Lung (tissue), 4 donors: ENCODE measurements around the gene SMYD2.

DNA sequence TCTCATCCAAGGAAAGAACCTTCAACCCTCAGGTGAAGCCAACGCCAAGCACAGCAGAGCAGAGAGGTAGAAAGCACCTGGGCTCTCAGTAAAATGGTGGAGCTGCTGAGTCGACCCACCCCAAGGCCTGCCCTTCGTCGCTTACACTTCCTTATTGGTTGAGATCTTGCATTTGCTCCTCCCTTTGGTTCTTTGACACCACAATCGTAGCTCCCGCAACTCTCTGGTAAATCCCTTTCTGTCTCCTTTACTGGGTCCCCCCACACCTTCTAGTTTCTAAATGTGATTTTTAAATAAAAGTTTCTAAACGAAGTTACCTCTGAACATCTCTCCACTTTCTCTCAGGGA, 27.5 kb upstream of the SLC30A1 start:
- PRO-cap, result no peak
- RAMPAGE, long total RNA, result no peak
- RRBS, result no CpG with 5 or more reads among the region's 7 CpGs

DNA sequence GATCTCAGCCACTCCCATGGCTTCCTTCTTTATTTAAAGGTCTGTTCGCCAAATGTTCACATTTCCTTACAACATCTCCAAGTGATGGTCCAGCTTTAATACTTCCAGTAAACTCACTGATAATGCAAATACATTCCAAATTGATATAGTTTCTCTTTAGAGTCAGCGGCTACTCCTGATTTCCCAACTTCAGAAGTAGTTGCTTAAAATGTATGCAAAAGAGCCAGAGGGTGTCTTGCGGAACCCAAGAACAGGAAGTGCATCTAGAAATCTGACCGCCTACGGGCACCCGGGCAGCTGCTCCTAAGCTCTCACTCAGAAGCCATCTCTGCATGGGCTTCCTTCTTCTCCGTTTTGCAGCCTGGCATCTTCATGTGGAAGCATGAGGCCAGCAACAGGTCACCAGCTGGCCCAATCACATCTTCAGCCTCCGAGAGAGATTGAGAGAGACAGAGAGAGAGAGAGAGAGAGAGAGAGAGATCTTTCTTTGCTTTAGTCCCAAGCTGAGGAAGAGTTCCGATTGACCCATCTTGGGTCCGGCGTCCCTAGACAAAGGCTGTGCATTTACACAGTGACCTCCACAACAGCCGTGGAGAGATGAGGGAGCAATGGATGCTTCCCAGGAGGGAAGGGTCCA, 28.0 kb upstream of the SLC30A1 start:
- PRO-cap, result no peak
- RAMPAGE, long total RNA, result no peak
- RRBS, result no CpG with 5 or more reads among the region's 12 CpGs

DNA sequence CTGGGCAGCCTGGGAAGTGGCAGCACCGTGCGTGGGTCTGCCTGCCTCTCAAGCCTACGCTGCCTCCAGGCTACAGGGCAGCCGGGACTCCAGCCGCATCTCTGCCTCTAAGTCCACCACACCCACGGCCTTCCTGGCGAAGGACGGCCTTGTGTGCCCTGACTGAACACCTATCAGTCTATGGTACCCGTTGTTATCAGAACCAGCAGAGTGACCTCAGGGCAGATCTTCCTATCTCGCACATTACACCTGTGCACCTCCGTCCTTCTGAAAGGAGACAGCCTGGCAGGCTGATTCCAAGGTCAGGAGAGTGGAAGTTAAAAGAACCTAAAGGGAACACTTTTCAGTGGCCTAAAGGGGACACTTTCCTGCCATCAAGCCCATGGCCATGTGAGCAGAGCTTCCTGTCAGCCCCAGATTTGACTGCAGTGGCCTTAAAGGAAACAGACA, 35.7 kb upstream of the SLC30A1 start:
- PRO-cap, result no peak
- RAMPAGE, long total RNA, result no peak
- RRBS, result no CpG with 5 or more reads among the region's 11 CpGs

GRCh38 chr1:212008539-212009040, 26.8 kb downstream of the INTS7 start:
- PRO-cap, result no peak
- RAMPAGE, long total RNA, result no peak
- RRBS, result no CpG with 5 or more reads among the region's 7 CpGs

DNA sequence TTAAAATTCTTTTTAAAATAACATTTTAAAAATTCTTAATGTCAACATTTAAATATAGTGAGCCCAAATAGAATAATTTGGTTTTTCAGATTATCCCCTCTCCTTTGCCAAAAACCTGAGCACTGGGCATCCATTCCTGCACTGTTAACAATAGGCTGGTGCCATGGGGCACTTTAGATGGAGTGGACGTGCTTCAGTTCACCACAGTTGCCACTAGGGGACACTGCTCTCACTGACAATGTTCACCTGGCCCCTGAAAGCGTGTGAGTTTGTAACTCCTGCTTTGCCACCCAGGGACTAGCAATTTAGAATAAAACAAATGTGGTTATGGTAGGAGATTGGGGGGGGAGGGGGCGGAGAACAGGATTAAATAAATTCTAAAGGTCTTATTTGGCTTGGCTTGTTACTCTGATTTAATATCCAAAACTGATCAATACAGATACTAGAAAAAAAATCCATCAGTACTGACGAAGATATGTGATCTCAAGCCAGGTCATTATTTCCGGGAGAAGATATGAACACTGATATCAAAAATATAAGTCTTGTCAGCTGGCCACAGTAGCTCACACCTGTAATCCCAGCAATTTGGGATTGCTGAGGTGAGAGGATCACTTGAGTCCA, 23.3 kb downstream of the INTS7 start:
- PRO-cap, result no peak
- RAMPAGE, long total RNA, result no peak
- RRBS, result no CpG with 5 or more reads among the region's 5 CpGs

- PRO-cap, result no peak
- RAMPAGE, long total RNA, result no peak
Observed at GRCh38 chr1:212360955-212361850, 53.5 kb downstream of the PACC1 start.

GRCh38 chr1:212434415-212435036, 1.8 kb downstream of the NENF start:
- PRO-cap, result no peak
- RAMPAGE, long total RNA, result no peak
- RRBS, result no CpG with 5 or more reads among the region's 4 CpGs

DNA sequence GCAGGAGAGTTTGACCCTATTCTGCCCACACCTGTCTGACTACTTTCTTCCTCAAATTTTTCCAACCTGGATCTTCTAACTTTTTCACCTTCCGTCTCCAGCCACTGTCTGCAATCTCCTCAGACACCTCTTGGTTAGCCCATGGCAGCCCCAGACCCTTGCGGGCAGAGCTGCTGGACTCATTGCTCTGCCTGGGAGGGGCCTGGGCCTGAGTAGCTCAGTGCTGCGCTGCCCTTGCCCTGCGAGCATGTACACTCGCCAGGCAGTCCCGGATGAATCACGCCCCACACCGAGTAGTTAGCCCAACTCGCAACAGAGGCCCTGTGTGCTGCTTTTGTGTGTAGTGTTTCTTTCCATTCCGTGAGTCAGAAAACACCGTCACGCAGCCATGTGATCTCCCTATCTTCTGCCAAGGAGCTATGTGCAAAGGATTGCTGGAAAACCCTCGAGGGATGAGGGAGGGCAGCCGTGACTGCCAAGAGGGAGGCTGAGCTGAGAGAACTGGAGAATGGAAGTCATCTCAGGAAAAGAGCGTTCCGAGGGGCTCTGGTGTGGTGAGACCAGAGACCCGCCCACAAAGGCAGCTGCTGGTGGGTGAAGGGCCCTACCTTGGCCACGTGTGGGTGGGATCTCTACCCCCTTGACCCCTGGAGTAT, 37.3 kb downstream of the NENF start:
- PRO-cap, result no peak
- RAMPAGE, long total RNA, result no peak
- RRBS, result no CpG with 5 or more reads among the region's 18 CpGs

DNA sequence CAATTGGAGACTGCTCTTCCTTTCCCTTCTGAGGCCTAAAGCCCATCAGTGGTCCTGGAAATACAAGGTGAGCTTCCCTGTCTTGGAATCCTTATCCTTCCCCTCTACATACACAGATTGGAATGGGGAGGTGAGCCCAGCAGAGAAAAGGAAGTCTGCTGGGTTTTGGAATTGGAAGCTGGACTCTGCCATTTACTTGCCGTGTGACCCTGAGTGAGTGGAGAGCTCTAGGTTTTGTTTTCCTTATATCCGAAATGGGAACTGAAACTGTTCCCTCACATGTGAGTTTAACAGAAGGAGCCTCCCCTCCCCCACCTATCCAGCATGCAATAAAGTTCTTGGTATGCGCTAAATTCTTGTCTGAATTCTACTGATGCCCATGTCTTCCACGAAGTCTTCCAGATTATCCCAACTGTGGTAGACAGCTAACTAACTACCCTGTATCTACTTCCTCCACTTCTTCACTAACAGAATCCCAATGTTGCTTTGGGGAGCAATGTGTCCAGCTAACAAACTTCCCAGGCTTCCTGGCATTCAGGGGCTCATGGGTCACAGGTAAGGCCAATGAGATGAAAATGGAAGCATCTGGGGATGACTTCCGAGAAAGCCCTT, 58.8 kb downstream of the NENF start:
- PRO-cap, result no peak
- RAMPAGE, long total RNA, result no peak
- RRBS, result no CpG with 5 or more reads among the region's 5 CpGs

DNA sequence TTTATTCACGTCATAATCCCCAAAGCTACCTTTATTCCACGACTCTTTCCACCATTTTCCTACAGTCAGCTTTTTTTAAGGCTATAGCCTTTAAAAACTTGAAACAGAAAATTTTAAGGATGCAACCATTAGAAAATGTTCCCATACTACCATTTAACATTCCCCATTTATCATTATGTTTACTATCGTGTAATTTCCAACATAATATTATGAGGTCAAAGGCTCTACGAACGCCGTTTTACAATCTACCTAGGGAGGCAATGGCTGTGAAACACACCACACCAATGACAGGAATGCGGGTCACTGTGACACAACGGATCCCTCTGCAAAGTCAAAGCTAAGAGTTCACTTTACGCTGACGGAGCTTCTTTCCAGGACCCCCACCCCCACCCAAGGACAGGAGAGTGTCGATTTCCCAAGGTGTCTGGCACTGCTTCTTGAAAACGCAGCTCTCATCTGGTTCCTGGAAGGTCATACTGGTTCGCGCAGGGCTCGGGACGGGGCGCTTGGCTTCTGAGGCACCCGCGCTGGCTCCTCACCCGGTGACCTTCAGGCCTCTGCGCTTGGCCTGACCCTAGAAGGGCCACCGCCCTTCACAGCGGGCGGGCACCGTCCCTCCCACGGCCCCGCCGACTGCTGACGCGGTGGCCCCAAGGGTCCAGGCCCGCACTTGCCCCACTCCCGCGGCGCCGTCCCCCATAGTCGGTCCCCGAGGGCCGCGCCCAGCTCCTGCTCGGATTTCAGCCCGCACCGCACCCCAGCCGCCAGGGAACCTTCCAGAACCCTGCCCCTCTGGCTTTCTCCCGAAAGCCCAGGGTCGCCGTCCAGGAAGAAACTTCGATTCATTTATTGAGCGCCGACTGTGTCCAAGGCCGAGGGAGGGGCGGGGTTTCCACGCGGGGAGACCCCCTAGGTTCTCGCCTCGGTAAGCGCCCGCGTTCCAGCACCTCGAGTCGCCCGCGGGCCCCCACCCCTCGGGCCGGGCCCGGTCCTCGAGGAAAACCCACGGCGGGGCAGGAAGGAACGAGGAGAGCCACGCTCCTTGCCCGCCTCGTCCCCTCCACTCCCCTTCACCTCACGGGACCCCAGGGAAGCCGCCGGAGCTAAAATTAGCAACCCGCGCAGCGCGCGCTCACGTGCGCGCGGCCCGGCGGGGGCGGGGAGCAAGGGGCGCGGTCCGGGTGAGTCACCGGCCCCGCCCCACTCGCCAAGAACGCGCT, 50.3 kb upstream of the ATF3 start:
- PRO-cap, result bidirectional peak, plus-strand start at position 474 of the sequence, minus-strand start at position 467 of the sequence; unidirectional peak, minus-strand start at position 1,065 of the sequence; bidirectional peak, plus-strand start outside the sequence, minus-strand start at position 1,065 of the sequence
- RAMPAGE, long total RNA, result no peak
- RRBS, result 1% methylated on average over 17 of the region's 95 CpGs

DNA sequence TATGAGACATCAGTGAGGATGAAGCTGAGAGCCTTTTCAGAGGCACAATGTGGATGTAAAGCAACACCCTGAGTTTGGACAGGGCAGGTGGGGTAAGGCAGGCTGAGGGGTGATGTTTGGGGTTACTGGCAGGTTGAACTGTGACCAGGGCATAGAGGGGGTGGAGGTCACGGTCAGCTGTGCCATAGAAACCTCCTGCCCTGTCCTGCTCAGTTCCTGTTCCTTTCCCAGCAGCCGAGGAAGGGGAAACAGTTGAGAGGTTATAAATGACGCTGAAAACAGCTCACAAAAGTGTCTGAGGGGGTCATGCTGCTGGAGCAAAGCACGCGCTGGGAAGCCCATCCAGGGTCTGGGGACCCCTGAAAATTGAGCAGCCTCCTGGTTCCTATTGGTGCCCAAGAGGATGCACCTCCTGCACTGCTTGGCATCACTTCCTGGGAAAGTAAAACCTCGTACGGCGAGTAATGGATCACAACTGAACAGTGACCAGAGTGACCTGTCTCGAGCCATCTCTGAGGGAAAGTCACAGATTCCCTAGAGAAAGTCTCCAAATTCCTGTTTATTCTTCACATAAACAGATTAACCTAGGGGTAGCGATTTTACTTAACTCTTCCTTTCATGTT, 42.0 kb upstream of the ATF3 start:
- PRO-cap, result no peak
- RAMPAGE, long total RNA, result no peak
- RRBS, result no CpG with 5 or more reads among the region's 10 CpGs

DNA sequence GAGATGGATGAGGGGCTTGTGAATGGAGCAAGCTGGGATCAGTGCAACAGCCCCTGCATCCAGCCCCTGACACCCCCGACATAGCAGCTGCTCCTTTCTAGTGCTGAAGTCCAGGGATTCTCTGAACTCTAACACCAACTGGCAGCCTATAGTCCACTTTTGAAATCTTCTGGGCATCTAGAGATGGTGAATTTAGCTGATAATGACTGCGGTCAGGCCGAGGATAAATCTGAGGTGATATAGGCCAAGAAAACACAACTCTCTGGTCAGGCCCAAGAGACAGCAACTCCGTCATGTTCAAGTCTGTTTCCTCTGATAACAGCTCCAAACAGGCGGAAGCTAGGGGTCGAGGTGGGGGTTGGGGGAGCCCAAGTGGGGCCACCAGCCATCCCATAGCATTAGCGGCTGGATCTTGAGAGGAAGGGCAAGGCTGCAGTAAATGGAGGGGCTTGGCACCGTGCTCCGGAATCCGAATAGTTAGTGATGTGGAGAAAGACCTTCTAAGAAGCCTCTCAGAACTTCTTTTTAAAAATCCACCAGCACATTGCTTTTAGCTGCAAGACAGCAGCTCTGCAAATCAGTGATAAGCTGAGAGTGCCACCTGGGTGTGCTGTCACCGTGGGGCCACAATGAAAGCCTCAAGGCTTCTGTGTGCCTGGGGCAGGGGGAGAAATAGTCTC, 11.4 kb downstream of the GARIN4 start:
- PRO-cap, result no peak
- RAMPAGE, long total RNA, result no peak
- RRBS, result no CpG with 5 or more reads among the region's 11 CpGs

GRCh38 chr1:212657847-212658109, 33.5 kb downstream of the GARIN4 start:
- PRO-cap, result no peak
- RAMPAGE, long total RNA, result no peak
- RRBS, result no CpG with 5 or more reads among the region's 3 CpGs

- PRO-cap, result no peak
- RAMPAGE, long total RNA, result no peak
- RRBS, result no CpG with 5 or more reads among the region's 4 CpGs
Observed at GRCh38 chr1:212688256-212688684, 11.4 kb downstream of the BATF3 start.

DNA sequence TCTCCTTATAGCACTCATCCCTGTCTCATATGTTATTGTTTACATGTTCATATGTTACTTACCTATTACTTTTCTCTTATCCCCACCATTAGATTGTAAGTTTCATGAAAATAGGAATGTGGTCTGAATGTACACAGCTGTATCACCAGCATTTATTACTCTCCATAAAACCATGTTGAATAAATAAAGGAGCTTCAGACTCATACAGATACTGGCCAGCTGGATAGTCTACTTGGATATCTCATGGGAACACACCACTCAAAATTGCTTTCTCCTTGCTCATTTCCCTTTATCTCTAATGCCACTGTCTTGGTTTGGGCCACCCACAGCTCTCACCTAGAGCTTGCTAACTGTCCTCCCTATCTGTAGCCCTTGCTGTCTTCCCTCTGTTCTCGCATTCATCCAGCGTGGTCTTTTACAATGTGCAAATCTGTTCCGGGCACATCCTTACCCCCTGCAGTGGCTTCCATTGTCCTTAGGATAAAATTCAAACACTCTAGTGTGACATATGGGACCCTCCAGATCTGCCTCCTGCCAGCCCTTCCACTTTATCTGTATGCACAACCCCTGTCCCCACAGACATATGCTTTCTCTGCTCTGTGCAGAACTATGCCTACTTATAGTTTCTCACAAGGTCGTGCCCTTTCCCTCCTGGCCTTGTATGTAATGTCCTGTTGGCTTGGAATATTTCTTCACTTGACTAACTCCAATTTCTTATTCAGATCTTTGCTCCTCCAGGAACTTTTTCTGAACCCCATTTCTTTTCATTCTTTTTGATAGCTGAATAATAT, 2.7 kb downstream of the FLVCR1 start:
- PRO-cap, result no peak
- RAMPAGE, long total RNA, result no peak
- RRBS, result no CpG with 5 or more reads among the region's 4 CpGs

GRCh38 chr1:213303137-213303836, 252.2 kb downstream of the RPS6KC1 start:
- PRO-cap, result no peak
- RAMPAGE, long total RNA, result no peak
- RRBS, result no CpG with 5 or more reads among the region's 10 CpGs

- PRO-cap, result no peak
- RAMPAGE, long total RNA, result no peak
- RRBS, result no CpG with 5 or more reads among the region's 4 CpGs
Observed at GRCh38 chr1:213993846-213994508, 6.2 kb downstream of the PROX1 start.

DNA sequence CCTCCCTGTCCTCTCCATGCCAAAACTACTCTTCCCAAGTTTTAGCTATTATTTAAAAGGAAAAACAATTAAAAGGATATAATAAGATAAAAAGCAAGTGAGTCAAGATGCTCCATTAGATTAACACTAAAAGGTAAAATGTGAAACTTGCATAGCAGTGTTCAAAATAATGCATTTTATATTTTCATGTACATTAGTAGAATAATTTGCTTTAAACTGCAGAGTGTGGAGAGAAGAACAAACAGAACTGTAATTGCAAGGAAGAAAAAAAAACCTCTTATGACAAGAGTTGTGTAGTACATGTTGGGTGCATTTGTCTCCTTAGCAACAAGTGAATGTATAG, 16.7 kb downstream of the PROX1 start:
- PRO-cap, result no peak
- RAMPAGE, long total RNA, result no peak

DNA sequence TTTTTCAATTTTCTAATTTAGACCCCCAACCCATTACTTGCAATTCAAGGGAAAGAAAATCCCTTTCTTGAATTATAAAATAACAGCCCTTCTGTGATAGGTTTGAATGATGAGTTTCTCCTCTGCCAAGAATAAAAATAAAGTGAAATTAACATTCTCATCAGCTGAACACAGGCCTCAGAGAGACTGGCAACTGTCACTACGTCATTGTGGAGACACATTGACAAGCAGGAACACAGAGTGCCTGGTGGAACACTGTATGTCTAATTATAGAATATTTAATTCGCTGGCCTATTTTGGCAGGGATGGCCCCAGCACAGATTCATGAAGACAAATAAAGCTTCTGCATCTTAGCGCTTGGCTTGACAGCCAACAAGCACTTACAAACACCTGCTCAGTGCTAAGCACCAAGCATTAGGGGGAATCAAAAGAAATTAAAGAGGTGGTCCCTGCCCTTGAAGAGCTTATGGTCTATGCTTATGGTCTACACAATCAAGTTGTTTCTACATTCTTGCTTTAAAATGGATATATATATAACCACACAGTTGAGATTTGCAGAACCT, 52.0 kb upstream of the SMYD2 start:
- PRO-cap, result no peak
- RAMPAGE, long total RNA, result no peak
- RRBS, result no CpG with 5 or more reads among the region's 3 CpGs

DNA sequence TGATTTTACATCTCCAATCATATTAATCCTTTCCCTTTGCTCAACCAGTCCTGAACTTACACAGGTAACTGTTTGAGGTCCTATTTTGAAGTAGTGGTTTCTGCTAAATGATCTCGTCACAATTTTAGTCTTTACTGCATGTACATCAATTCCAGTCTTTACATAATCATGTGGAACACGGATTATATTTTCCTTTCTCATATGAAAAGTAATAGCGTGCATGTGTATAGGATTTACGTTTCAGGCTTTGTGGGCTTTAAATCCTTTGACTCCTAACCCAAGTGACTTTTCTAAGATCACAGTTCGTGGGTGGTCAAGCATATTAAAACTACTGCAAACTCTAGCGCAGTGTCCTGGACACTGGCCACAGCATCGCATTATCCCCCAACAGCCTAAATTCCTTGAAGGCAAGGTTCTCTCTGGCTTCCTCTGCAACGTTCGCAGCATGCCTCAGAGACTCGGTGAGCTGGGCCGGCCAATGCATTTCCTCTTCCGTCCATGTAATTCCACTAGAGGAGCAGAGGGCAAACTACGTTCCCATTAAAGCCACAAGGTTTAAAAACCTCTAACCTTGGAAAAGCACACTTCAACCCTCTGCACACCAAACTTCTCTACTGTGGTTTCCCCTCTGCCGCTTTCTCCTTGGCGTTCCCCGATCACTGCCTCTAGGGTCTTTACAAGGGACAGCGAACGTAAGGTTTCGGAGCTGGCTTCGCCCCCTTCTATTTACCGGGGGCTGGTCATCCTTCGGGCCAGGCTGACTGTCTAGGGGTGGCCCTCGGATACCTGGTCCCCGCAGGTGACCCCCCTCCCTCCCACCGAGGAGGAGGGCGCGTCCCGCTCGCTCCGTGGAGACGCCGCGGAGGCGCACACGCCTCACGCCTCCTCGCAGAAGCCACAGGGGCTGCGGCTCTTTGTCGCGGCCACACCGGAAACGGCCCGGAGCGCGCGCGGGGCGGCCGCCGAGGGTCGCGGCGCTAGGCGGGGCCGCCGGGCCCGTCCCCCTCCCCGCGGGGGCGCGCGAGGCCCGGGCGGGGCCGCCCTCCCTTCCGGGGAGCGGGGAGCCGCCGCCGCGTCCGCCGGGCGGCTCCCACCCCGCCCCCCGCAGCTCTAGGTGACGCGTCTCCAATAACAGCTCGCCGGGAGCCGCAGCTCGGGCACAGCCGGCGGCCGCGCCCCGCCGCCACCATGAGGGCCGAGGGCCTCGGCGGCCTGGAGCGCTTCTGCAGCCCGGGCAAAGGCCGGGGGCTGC, at the start of gene SMYD2:
Gene SMYD2 (plus strand): TSS at position 1,093 of the 1,252 bp plus-strand sequence.
- PRO-cap, result bidirectional peak, plus-strand start at position 1,160 of the sequence, minus-strand start at position 1,104 of the sequence
- RAMPAGE, long total RNA, result no peak
- RRBS, result 1% methylated on average over 41 of the region's 94 CpGs